SP-49 (cell line): ENCODE measurements around the genes GLRA1 and HAVCR2.

DNA sequence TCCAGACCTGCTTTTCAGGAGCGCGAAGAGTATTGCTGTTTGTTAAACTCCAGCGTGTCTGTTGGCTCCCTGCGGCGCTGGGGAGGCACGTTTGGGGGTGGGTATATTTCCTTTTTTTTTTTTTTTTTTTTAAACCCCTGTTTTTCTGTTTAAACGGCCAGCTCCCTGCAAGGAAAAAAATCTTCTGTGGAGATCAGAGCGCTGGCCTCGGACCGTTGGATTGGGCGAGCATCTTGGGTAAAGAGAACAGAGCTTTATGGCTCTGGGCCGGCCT is at the start of gene GLRA1:
Gene GLRA1 (minus strand): TSS at position 79 of the 274 bp plus-strand sequence.
- PRO-cap, result no peak

GRCh38 chr5:153969894-153970250 is 68.8 kb downstream of the FAM114A2 start:
- PRO-cap, result no peak

- PRO-cap, result no peak
Measured at GRCh38 chr5:154191519-154192423, 1.2 kb downstream of the GALNT10 start.

GRCh38 chr5:154385045-154385536 is 60.7 kb upstream of the SAP30L start:
- PRO-cap, result no peak

- PRO-cap, result no peak
Measured at GRCh38 chr5:154395428-154396292, 50.1 kb upstream of the SAP30L start.

GRCh38 chr5:154447265-154447735 is 1.5 kb downstream of the SAP30L start:
- PRO-cap, result no peak

DNA sequence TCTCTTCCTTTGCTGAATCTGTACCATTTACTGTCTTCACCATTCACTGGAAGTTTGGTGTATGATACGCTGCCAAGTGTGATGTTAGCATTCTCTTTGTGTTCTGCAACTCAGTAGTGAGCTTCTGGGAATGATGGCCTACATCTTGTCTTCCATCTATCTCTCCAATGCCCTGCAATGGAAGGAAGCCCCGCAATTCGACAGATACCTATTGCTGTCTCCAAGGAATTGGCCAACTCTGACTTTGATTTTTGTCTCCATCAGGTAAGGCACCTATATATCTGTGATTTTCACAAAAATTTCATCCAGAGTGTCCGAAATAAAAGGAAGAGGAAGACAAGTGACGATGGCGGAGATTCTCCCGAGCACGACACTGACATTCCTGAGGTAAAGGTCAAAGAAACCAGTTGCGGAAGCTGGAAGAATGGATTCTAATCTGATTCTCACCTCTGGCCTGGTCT is 5.1 kb downstream of the SAP30L start:
- PRO-cap, result no peak

DNA sequence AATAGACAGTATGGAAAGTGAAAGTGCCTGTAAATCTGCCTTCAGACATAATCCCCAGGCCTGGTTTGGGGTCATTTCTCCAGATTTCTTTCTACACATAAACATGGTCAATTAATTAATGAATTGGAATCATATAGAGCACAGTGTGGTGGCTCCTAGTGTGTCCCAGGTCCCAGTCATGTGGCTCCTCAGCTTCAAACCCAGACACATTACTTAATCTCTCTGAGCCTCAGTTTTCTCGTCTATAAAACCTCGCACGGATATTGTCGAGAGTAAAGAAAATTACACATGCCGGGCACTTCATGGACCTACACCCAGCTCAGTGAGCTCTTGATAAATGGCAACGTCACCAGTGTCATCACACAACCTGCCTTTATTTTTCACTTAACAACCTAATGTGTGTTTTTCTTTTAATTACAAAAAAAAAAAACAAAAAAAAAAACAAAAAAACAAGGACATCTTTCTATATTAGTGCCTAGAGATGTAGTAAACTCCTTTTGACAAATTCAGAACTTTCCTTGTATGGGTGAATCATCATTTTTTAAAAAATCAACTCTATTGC is 100.7 kb upstream of the LARP1 start:
- PRO-cap, result no peak

DNA sequence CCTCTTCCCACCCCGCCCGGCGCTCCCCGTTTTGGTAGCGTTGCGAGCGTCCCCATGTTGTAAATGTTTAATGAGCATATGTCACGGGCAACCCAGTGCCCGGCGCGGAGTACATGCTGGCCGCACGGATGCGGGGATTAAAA is 1.3 kb downstream of the LARP1 start:
- PRO-cap, result no peak

GRCh38 chr5:154849632-154850162 is 706 bp downstream of the FAXDC2 start:
- PRO-cap, result no peak

DNA sequence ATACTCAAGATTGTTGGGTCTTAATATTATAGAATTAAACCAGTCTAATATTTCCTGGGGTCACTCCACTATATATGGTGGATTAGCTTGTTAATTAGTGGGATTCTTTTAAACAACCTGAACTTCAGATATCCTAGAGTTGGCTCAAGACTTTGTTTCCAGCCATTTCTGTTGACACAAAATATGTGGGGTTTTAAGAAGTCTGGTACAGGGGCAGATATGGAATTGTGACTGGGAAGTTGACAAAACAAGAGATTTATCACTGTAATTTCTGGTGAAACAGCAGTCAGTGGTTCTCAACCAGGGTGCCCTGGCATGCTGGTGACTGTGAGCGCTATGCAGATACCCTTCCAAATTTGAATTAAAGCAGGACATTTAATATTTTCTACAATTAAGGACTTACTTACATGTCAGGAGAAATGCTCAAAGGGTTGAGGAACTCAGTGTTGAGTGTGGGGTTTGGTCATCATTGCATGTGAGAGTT is 18.6 kb downstream of the CNOT8 start:
- PRO-cap, result no peak

DNA sequence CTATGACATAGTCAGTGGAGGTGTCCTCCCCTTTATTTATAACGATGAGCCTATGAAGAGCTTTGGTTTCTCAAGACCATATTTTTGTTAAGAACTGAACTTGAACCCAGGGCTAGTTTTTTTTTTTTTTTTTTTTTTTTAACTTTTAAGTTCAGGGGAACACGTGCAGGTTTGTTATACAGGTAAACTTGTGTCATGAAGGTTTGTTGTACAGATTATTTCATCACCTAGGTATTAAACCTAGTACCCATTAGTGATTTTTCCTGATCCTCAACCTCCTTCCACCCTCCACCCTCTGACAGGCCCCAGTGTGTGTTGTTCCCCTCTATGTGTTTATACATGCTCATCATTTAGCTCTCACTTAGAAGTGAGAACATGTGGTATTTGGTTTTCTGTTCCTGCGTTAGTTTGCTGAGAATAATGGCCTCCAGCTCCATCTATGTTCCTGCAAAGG is 123.4 kb downstream of the KIF4B start:
- PRO-cap, result no peak

DNA sequence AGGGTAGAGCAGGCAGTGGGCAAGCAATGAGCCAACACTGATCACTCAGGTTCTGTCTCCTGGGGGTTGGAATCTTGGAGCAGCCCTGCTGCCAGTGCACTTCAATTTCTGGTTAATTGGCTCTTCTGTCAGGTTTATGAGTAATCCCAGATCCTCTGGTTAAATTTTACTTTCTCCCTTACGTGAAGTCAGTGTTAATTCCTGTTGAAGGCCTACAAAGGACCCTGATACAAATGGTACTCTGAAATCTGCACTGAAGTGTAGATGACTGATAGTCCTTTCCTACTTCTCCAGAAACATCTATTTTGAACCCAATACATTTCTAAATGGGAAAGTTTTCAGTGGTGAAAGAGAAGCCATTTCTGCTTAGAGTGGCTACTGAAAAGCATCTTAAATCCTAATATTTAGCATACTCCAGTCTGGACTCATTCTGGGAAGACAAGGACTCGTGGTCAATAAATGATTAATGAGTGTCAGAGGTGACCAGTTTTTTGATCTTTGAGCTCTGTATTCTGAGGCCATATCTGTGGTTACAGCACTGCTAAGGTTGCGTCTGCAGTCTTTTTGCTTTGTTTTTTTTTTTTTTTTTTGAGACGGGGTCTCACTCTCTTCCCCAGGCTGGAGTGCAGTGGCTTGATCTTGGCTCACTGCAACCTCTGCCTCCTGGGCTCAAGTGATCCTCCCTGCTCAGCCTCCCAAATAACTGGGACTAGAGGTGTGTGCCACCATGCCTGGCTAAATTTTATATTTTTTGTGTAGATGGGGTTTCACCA is 442.5 kb downstream of the KIF4B start:
- PRO-cap, result no peak

DNA sequence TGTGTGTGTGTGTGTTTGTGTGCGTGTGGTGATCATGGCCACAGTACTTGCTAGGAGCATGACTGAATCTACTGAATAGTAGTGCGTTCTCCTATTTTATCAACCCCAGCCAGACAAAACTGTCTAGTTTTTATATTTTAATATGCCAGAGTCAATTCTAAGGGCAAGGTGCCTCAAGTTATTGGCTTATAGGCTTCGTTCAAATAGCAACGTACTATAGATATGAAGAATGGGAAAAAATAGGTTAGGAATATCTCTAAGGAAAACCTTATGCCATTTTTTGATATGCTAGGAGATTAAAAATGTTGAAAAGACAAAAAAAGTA is 150.9 kb upstream of the SGCD start:
- PRO-cap, result no peak

GRCh38 chr5:157025030-157025818 is 33.7 kb downstream of the HAVCR1 start:
- PRO-cap, result no peak

DNA sequence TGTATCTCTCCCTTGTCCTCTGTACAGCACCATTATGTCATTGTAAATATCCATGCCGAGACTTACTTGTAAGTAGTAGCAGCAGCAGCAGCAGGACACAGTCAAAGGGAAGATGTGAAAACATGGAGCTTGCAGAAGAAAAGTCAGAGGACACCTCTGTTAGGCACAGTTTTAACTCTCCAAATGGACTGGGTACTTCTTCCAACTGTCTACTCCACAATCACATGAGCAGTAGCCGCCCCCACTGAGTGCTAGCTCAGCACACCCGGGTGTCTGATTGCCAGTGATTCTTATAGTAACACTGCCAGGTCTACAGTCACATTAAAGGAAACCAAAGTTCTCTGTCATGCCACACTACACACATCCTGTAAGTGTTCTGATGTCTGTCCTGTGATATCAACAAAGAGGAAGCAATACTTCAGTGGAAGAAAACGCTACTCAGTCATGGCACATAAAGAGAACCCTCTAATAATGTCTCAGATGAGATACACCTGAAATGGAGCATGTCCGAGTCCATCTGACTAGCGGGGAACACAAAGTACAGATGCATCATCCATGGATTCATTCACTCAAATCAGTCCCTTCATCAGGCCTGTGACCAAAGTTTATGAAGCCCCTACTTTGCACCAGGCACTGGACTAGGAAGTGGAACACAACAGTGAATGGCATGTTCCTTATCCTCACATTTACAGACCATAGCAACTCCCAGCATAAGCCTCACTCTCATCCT is at the start of gene HAVCR2:
Gene HAVCR2 (minus strand): TSS at position 185 of the 730 bp plus-strand sequence.
- PRO-cap, result no peak

DNA sequence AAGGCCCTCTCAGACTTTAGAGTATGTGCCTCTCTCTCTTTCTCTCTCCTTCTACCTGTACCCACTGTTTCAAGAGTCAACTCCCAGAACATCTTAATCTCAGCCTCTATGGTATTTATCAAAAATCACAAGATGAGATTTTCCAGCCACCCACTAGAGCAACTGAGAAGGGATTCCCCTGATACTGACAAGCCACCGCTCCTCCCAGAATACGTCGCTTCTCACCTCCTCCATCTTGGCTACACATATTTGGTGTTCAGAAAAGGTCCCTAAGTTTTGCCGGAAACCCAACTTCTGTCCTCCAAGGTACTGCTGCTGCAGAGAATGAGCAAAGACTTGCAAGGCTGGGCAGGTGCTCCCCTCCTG is 6.1 kb downstream of the GARIN3 start:
- PRO-cap, result no peak

- PRO-cap, result no peak
Measured at GRCh38 chr5:157172253-157172936, 6.3 kb upstream of the GARIN3 start.

DNA sequence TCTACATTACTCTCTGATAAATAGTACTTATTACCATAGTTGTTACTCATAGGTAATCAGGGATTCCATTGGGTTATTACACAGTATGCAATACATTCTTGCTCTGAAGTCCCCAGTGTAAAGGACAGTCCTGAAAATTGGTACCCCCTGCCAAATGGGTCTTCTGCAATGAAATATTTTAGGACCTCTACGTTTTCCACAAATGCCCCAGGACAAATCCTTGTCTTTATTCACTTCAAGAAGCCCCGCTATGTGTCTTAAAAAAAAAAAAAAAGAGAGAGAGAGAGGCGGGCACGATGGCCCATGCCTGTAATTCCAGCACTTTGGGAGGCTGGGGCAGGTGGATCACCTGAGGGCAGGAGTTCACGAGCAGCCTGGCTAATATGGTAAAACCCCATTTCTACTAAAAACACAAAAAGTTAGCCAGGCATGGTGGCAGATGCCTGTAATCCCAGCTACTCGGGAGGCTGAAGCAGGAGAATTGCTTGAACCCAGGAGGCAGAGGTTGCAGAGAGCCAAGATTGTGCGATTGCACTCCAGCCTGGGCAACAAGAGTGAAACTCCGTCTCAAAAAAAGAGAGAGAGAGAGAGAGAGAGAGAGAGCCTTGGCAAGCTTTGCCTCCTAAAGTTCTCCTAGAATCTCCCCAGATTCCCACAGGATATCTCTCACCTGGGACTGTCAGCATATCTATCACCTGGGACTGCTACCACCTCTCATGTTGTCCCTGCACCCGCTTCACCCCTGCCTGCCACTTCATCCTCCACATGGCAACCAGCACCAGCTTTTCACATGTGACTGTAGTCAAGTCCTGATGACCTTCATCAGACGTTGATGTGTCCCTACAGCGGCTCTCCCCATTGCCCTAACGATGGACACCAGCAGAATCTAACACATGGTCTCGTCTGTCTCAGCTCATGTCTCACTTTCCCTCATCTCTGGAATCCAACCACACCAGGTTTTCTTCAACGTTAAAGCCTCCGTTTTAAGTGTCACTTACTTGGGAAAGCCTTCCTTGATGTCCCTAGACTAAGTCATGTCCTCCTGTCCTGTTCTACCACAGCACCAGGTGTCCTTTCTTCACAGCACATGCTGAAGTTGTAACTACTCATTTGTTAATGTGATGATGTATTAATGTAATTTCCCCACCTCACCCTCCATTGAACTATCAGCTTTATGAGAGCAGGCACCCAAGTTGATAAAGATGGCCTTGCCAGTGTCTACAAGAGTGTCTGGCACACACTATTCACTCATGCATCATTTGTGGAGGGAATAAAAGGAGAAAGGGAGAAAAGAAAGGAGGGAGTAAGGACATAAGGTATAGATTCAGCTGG is 5.9 kb downstream of the ITK start:
- PRO-cap, result no peak

- PRO-cap, result no peak
Measured at GRCh38 chr5:157198274-157198783, 17.7 kb downstream of the ITK start.